Parotid gland (tissue), 1 donor: ENCODE measurements around the gene MYO3B.

DNA sequence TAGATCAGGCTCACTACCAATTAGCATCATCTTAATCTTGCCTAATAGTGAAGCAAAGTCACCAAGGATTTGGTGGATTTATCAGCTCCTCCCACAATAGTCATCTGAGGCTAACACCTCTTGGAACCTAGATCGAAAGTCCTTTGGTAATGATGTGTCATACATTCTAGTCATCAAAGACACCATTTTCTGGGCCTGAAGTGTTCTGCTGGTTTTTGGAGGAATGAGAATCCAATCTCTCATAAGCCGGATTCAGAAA, at the start of gene MYO3B:
Gene MYO3B, plus strand, starts transcription at position 130 of the 259 bp plus-strand sequence.
- PRO-cap: no peak

- PRO-cap: no peak
These were observed 39.8 kb downstream of the MYO3B start for GRCh38 chr2:170217754-170218189.

DNA sequence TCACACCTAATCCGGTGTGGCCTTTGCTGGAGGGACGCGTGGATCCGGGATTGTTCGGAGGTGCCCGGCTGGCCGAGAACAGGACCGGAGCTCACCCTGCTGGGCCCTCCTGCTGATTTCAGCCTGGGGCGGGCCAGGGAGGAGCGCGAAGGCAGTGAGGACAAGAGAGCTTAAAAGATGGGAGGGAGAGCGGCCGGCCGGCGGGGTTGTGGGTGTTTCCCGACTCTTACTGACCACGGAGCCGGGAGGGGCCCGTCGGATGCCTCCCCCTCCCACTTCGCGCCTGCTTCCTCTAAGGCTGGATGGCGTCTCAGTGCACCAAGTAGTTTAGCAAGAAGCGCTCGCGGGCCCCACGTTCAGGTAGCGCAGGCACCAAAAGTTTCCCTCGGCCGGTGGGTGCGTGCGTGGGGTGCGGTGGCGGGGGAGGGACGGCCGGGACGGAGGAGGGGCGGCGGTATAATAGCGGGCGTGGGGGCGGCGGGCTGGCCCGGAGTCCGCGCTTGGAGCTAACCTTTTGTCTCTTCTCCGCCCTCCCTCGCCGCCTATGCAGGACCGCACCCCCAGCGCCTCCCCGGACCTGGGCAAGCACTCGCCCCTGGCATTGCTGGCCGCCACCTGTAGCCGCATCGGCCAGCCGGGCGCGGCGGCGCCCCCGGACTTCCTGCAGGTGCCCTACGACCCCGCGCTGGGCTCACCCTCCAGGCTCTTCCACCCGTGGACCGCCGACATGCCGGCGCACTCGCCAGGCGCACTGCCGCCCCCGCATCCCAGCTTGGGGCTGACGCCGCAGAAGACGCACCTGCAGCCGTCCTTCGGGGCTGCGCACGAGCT, 787 bp downstream of the SP5 start:
- PRO-cap: no peak

DNA sequence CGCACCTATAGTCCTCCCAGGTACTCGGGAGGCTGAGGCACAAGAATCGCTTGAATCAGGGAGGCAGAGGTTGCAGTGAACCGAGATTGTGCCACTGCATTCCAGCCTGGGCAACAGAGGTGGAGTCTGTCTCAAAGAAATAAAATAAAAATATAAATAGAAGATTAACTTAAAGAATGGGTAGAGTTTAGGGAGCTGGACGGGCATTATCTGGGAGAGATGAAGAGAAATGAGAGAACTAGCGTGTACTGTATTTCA, 18.9 kb downstream of the GORASP2 start:
- PRO-cap: no peak

DNA sequence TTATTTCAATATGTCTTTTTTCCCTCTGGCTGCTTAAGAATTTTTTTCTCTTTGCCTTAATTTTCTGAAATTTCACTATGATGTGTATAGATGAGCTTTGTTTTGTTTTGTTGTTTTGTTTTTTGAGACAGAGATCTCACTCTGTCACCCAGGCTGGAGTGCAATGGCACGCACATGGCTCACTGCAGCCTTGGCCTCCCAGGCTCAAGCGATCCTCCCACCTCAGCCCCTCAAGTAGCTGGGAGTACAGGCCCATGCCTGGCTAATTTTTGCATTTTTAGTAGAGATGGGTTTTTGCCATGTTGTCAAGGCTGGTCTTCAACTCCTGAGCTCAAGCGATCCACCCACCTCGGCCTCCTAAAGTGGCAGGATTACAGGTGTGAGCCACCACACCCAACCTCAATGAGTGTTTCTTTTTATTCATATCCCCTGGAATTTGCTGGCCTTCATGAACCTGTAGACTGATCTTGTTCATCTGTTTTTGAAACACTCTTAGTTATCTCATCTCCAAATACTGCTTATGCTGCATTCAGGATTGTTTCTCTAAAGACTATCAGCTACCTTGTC, 110.2 kb downstream of the GORASP2 start:
- PRO-cap: no peak

GRCh38 chr2:171089500-171089955, 71.2 kb downstream of the TLK1 start:
- PRO-cap: no peak

DNA sequence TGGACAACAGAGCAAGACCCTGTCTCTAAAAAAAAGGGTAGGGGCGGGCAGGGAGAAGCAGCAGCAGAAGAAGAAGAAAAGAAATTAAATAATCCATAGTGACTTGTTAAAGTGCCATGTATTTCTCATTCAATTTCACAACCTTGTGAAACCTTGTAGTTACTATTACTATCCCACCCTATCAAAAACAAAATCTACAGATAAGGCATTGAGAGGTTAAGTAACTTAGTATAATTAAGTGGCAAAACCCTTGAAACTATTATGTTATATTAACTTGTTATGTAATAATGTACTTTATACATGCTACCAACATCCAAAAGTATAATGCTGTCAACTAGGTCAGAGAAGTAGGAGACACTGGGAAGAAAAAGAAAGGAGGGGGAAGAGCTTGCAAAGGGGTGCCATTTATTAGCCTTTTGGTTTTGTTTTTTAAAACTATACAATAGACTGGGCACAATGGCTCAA, 11.5 kb downstream of the TLK1 start:
- PRO-cap: no peak

DNA sequence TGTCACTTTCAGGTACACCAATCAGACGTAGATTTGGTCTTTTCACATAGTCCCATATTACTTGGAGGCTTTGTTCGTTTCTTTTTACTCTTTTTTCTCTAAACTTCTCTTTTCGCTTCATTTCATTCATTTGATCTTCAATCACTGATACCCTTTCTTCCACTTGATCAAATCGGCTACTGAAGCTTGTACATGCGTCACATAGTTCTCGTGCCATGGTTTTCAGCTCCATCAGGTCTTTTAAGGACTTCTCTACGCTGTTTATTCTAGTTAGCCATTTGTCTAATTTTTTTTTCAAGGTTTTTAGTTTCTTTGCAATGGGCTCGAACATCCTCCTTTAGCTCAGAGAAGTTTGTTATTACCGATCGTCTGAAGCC, 79.2 kb downstream of the METTL8 start:
- PRO-cap: no peak

GRCh38 chr2:171391718-171392275, 42.0 kb downstream of the METTL8 start:
- PRO-cap: no peak

GRCh38 chr2:171516809-171517319, 5.4 kb upstream of the CYBRD1 start:
- PRO-cap: no peak

DNA sequence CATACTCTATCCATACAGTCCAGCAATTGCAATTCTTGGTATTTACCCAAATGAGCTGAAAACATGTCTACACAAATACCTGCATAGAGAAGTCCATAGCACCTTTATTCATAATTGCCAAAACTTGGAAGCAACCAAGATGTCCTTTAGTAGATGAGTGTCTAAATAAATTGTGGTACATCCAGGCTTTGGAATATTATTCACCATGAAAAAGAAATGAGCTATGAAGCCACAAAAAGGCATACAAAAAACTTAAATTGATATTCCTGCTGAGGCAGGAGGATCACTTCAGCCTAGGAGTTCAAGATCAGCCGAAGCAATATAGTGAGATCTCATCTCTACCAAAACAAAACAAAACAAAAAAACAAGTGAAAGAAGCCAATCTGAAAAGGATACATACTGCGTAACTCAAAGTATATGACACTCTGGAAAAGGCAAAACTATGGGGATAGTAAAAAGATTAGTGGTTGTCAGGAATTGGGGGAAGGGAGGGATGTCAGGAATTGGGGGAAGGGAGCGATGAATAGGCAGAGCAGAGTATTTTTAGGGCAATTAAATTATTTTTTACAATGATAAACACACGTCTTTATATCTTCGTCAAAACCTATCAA, 84.7 kb downstream of the DYNC1I2 start:
- PRO-cap: no peak

DNA sequence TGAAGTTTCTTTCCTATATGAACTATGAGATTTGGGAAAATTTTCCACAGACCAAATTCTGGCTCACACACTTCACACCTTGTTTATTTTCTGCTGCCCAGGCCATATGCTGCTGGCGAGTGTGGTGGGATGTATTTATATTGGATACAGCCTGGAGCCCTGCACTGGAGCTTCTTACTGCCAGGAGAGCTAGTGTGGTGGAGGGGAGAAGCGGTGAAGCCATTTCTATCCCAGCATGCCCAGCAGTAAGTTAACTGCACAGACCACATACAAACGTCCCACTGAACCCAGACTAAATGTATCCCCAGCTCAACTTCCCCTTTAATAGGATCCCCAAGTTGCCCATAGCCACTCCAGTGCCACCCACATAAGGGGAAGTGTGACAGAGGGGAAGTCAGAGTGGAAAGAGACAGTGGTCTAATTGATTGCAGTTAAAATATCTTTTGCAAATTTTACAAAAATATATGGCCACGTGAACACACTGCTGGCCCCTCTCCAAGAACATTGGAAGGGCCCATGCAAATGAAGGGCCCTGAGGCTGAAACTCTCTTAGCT, 146.7 kb upstream of the ITGA6 start:
- PRO-cap: no peak

DNA sequence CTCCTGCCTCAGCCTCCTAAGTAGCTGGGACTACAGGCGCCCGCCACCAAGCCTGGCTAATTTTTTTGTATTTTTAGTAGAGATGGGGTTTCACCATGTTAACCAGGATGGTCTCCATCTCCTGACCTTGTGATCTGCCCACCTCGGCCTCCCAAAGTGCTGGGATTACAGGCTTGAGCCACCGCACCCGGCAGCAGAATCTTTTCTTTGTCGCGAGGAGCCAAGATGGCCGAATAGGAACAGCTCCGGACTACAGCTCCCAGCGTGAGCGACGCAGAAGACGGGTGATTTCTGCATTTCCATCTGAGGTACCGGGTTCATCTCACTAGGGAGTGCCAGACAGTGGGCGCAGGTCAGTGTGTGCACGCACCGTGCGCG, 112.3 kb upstream of the ITGA6 start:
- PRO-cap: no peak

DNA sequence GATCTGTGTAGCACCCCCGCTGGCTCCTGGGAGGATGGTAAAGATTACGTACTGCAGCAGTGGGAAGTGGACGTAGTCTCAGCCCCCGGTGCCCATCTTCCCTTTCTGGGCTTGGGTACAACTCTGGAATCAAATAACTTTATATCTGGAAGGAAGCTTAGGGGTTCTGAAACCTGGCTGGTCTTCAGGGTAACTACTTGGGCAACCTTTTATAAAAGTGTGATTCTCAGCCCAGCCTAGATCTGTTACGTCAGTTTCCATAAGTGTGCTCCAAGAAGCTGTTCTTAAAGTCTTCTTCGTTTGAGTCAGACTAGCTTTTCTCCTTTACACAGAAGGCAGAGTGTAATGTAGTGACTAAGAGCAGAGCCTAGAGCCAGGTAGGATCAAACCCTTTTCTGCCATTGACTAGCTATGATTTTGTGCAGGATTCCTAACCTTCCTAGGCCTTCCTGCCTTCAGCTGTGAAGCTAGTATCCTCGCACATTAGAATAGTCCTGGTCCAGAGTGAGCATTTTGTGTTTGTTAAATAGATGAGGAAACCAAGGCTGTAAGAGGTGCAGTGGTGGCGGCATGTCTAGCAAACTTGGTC, 5.8 kb downstream of the ITGA6 start:
- PRO-cap: no peak

GRCh38 chr2:172438242-172438436, 10.8 kb downstream of the ITGA6 start:
- PRO-cap: no peak

- PRO-cap: no peak
These were observed 57.3 kb downstream of the ITGA6 start for GRCh38 chr2:172484483-172485342.

DNA sequence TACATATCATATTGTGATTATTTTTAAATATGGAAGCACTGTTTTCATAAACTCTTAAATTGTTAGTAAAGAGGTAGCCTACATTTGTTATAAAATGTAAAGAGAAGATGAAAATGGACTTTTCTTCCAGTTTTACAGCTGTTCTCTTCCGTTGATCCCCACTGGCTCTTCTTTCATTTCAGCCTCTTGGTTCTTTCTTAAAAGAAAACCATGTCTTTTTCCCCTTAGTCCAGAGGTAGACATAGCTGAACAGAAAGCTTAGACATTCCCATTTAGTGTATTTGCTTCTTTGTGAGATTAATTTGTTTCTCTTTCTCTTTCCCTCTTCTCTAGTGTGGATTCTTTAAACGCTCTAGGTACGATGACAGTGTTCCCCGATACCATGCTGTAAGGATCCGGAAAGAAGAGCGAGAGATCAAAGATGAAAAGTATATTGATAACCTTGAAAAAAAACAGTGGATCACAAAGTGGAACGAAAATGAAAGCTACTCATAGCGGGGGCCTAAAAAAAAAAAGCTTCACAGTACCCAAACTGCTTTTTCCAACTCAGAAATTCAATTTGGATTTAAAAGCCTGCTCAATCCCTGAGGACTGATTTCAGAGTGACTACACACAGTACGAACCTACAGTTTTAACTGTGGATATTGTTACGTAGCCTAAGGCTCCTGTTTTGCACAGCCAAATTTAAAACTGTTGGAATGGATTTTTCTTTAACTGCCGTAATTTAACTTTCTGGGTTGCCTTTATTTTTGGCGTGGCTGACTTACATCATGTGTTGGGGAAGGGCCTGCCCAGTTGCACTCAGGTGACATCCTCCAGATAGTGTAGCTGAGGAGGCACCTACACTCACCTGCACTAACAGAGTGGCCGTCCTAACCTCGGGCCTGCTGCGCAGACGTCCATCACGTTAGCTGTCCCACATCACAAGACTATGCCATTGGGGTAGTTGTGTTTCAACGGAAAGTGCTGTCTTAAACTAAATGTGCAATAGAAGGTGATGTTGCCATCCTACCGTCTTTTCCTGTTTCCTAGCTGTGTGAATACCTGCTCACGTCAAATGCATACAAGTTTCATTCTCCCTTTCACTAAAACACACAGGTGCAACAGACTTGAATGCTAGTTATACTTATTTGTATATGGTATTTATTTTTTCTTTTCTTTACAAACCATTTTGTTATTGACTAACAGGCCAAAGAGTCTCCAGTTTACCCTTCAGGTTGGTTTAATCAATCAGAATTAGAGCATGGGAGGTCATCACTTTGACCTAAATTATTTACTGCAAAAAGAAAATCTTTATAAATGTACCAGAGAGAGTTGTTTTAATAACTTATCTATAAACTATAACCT, 51.7 kb upstream of the PDK1 start:
- PRO-cap: no peak

DNA sequence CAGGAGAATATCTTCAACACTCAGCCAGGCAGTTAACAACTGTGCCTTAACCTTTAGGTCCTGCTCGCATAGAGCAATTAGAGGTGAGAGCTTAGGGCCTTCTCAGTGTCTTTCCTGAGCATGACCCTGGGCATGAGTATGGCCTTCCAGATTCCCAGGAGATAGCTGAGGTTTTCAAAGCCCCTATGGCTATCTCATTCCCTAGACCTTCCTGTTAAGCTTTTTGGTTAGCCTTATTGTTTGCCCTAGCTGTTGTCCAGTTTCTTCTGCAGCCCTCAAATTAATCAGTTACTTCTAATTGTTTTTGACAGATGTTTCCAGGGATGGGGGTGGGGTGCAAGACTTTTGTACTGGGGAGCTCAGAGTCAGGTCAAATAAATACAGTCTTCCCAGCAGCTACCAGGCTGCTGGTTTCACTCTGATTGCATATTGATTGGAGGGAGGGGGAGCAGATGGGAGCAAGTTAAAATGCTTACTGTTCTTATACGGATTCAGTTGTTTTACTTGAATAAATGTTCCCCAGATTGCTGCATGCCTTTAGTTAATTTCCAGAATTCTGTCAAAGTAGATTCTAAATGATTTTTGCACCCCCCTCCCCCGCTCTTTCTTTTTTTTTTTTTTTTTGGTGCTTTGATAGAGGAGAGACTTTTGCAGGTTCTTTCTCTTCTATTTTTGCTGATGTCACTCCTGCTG, 23.2 kb downstream of the PDK1 start:
- PRO-cap: no peak

- PRO-cap: no peak
These were observed 51.5 kb downstream of the PDK1 start for GRCh38 chr2:172607205-172607900.

- PRO-cap: bidirectional peak, plus-strand start at chr2:172836634, minus-strand start at chr2:172836466
These were observed 100.8 kb downstream of the RAPGEF4 start for GRCh38 chr2:172836274-172836920.